GM23248 (cell line): Measurements from ENCODE around the gene CCDC121.

DNA sequence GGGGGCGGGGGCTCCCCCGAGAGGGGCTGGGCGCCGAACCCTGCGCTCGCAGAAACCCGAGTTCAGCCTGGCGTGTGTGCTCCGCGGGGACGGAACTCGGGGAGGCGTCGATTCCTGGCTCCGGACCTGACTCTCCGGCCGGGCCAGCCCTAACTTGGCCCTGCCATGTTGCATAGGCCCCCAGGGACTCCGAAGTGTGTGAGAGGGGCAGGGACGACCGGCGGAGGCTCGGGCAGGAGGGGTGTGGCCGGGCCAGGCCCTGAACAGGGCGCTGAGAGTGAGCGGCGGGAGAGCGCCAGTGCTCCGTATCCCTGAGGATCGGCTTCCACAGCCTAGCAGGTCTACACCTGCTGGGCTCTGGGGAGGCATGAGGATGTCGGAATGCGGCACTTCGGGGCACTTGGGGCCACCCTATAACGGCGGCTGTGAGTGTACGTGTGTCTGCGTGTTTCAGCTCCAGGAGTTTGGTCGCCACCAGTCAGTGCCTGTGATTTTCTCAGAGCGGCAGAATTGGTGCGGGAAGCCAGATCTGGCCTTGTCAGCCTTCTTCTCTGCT, 794 bp downstream of the KCNK3 start:
- RAMPAGE, long total RNA: no peak

DNA sequence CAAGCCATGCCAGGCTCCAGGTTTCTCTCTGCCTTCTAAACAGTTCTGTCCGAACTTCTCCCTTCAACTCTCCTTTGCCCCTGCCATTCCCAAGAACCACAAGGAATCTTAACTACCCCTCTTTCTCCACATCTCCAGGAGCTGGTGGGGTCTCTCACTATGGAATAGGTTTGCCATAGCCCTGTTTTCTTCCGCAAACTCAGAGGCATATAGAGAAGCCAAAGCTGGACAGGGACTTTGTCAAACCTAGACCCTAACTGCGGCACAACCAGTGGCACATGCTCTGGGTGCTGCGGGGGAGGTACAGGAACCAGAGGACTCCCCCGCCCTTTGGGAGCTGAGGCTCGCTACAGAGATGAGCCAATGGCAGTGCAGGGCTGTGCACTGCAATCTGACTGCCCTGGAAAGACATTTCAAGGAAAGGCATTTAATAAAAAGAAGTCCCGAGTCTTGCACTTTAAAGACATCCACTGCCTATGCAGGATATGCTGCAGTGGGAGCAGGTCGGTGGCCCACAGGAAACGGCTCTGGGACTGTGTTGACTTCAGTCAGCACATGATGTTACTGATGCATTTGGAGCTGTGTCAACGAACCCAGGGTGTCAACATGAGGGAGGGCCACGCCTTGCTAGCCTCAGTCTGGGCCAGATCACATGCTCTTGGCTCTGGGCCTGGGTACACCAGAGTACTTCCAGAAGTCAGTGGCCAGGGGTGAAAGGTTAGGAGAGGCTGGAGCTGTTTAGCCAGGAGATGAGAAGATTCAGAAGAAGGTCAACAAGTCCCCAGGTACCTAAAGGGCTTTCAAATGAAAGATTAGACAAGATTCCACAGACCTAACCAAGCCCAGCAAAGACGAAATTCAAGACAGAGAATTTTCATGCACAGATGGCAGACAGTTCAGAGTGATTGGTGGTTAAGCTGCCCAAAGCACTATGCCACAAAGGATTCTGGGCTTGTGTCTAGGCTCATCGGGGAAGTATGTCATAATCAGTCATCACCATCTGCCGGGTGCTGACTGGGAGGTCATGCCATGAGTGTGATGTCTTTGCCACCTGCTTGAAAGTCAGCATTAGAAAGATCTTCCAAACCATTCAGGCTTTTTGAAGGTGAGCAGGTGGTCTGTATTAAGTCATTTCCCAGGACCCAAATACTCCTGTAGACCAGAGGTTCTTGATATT, 8.3 kb downstream of the SLC35F6 start:
- RAMPAGE, long total RNA: no peak

GRCh38 chr2:26792604-26793379, 6.9 kb downstream of the CENPA start:
- RAMPAGE, long total RNA: no peak

DNA sequence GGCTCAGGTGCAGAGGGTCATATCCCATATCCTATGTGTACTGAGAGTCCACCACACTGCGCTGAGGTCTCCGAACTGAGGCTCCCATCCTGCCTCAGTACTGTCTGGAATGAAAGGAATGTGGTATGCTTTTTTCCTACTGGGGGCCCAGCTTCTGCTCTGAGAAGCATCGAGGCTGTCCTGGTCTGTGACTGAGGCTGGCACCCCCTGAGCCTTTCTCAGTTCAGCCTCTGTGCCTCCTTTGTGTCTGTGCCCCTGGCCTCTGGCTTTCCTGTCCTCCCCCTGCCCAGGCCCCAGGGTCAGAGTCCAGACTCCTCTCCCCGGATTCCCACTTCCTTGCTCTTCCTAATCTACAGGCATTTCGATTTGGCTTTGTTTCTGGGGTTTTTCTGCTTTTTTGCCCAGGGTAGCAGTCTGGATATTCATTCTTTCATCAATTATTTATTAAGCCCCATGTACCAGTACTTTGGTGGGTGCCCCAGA, 45.0 kb upstream of the MAPRE3 start:
- RAMPAGE, long total RNA: no peak

DNA sequence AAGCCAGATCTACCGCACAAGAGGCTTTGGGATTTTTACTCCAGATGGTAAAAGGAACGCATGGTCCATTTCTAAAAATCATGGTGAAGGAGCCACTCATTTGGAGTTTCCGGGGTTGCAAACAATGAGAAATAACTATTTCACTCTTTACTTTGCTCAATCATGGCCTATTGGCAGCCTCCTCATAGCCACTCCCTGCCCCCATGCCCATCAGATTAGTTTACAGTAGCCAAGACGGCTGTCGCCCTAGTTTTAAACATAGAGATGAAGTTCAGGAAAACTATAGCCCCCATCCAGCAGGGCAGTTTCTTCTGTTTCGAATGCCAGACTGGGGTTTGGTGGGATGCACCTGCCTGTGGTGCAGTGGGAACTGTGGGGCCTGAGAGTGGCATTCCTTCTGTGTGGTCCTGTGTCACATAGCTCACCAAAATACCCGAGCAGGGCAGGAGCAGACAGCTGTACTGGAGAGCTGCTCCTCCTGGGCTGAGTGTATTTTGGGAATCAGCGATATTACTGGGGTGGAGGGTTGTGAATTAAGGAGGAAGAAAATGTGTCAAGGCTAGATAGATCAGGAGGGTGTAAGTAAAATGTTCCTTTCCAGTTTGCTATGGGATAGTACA, 1.9 kb downstream of the MAPRE3 start:
- RAMPAGE, long total RNA: no peak

DNA sequence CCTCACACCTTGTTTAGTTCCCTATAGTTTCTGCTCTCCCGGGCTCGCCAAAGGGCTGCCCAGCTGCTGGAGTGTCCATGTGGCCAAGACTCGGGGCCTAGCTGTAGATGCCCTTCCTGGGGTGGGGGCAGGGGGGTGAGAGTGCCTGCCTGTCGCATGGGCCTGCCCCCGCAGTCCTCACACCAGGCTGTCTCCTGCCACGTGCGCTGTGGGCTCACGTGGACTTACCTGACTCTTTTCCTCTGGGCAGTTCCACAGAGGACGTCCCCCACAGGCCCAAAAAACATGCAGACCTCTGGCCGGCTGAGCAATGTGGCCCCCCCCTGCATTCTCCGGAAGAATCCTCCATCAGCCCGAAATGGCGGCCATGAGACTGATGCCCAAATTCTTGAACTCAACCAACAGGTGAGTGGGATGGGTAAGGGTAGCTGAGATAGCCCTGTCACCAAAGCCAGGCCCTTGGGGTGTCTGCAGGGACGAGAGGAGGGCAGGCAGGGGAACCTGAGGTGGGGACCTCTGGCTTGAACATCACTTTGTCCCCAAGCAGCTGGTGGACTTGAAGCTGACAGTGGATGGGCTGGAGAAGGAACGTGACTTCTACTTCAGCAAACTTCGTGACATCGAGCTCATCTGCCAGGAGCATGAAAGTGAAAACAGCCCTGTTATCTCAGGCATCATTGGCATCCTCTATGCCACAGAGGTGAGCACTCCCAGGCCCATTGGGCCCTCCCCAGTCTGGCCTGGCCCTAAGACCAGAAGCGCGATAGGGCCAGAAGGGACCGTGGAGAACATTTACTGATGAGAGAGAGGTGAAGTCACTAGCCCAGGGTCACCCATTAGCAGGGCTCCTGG, 7.2 kb upstream of the TMEM214 start:
- RAMPAGE, long total RNA: no peak

DNA sequence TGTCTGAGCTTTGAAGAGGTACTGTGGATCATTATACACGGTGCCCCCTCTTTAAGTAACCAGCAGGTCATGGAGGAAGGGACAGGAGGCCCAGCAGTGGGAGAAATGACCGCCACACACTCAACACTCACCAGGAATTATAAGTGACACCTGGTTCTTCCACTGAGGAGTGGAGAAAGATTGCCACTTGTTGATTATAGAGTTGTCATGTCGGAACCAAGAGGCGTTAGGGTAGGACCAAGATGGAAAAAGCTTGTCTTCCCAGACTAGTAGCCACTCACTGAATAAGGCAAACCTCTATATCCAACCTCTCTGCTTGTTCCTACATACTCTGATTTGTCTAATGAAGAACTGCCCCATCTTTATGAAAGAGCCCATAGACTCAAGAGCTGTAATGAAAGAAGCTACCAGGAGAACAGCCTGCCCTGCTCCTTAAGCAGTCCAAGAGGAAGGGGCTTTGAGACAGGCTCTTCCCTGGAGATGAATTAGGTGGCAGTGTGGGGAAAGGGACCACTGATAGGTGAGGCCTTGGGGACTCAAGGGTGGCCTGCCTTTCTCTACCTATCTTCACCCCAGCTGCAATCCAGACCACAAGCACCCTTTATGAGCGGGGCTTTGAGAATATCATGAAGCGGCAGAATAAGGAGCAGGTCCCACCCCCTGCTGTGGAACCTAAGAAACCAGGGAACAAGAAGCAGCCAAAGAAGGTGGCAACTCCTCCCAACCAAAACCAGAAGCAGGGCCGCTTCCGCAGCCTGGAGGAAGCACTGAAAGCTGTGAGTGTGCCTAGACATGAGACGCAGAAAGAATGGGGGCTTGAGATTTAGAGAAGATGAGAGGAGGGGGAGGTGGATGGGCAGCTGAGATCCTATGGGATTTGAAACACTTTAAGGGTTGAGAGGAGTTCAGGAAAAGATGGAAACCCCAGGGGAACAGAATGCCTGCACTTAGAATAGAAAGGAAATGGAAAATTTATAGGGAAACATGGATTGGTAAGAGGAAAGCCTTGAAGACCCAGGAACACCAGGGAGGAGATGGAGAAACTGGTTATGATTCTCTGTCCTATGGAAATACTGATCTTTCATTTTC, 1.1 kb downstream of the TMEM214 start:
- RAMPAGE, long total RNA: no peak

DNA sequence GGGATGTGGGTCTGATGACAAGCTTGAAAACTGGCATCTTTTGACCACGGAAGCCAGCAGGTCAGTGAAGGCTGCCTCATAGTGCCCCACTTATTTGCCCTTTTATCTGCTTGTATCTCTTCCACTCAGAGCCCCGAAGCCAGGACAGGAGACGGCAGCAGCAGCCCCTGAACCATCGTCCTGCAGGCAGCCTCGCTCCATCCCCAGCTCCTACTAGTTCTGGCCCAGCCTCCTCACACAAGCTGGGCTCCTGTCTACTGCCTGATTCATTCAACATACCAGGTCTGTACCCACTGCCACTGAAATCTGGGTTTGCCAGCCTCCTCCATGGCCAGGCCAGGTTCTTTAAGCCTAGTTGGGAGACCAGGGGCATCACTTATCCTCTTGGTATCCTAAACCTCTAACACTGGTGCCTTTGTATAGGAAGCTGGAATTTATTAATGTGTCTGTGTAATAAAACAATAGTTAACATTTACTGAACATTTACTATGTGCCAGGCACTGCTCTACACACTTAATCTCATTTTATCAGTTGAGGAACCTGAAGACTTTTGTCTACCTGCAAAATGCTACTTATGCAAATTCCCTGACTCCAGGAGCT, 4.0 kb downstream of the OST4 start:
- RAMPAGE, long total RNA: no peak

- RAMPAGE, long total RNA: no peak
Measured at GRCh38 chr2:27162226-27162737, 13.5 kb downstream of the TCF23 start.

- RAMPAGE, long total RNA: no peak
Measured at GRCh38 chr2:27198911-27199504, 12.8 kb upstream of the ATRAID start.

DNA sequence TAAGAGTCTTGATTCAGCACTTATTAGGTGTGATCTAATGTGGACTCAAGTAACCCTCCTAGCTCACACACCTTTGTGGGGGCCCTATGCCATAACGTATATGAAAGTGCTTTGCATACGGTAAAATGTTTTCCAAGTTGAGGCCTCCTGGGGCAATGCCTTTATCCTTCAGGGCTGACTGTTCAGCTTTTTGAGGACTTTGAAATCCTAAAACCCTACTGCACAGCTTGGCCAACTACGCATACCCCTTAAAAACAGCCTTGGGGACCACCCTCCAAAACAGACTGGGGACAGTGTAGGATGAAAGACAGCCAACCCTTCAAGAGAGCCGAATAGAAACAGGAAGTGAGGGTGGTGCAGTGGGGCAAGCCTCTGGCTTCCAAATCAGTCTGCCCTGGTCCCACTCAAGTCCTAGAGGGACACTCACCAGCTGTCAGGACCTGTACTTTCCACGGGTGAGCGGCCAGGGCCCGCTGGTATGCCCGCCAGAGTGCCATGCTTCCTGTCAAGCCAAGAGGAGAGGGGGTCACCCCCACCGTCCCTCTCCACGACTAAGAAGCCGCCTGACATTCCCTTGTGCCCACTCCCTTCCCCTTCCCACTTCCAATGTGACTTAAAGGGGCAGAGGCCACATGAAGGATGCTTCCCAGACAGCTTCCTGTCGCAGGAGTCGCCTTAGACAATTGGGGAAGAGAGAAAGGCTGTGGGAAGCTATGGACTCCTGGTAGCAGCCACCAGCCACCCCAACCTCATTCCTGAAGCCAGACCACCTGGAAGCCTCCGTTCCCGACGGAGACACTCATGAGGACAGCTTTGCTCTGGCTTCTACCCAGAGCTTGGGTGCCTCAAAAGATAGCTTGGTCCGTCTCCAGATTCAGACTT, 635 bp downstream of the MPV17 start:
- RAMPAGE, long total RNA: no peak

GRCh38 chr2:27442701-27443699, 819 bp downstream of the KRTCAP3 start:
- RAMPAGE, long total RNA: no peak

- RAMPAGE, long total RNA: no peak
Measured at GRCh38 chr2:27627802-27628327, 947 bp downstream of the CCDC121 start.

DNA sequence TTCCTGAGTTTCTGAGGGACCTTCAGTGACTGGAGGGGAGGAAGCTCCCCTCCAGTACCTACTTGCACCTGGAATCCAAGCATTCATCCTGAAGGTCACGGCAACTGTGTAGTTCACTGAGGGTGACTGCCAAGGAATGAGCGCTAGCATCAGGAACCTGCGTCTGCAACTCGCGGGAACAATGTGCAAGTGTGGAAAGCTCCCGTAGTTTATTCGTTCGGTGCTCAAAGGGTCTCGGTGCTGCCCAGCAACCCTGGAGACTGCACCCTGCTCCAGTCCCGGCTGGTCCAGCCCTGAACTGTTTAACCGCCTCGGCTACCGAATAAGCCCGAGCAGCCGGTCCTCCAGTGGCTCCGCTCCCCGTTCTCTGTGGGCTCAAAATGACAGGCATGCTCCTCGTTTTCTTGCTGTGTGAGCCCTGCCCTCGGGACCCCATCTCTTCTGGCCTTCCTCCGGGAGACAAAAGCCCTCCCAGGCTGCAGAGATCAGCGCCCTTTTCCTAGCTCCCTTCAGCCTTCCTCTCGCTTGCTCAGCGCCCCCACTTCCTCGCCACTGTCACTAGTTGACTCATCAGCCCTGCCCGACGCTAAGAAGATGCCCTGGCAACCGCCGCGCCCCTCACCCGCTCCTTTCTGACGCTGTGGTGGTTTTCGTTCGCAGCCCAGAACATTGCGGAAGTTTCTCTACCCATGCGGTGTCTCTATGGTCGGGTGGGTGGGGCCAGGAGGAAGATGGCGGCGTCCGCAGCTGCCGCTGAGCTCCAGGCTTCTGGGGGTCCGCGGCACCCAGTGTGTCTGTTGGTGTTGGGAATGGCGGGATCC, at the start of gene CCDC121:
Gene CCDC121 (minus strand): TSS at position 685 of the 821 bp plus-strand sequence.
- RAMPAGE, long total RNA: start-site peak on the minus strand centred at position 676 of the sequence, 41 bp wide, 13 and 10 reads in 2 replicates; start-site peak on the plus strand centred at position 718 of the sequence, 19 bp wide, 383 and 294 reads in 2 replicates

DNA sequence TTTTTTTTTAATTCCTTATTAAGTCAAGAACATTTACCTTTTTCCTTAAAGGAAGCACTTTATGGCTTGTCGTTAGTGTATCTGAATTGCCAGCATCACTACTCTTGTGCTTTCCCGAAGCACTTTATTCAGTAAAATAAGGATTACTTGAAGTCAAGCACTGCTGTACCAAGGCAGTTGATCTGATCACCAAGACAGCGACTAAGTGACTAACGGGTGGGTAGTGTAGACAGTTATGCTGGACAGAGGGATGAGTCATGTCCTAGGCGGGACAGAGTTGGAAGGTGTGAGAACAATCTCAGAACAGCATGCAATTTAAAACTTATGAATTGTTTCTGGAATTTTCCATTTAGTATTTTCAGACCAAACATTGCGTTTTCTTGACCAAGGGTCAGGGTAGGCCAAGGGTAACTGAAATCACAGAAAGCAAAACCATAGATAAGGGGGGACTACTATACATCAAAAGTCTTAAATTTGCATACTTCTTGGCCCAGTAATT, 13.4 kb downstream of the BABAM2 start:
- RAMPAGE, long total RNA: no peak

- RAMPAGE, long total RNA: no peak
Measured at GRCh38 chr2:28134161-28134766, 243.7 kb downstream of the BABAM2 start.

GRCh38 chr2:28175307-28176006, 217.2 kb upstream of the FOSL2 start:
- RAMPAGE, long total RNA: no peak

- RAMPAGE, long total RNA: no peak
Measured at GRCh38 chr2:28185138-28185622, 207.5 kb upstream of the FOSL2 start.

DNA sequence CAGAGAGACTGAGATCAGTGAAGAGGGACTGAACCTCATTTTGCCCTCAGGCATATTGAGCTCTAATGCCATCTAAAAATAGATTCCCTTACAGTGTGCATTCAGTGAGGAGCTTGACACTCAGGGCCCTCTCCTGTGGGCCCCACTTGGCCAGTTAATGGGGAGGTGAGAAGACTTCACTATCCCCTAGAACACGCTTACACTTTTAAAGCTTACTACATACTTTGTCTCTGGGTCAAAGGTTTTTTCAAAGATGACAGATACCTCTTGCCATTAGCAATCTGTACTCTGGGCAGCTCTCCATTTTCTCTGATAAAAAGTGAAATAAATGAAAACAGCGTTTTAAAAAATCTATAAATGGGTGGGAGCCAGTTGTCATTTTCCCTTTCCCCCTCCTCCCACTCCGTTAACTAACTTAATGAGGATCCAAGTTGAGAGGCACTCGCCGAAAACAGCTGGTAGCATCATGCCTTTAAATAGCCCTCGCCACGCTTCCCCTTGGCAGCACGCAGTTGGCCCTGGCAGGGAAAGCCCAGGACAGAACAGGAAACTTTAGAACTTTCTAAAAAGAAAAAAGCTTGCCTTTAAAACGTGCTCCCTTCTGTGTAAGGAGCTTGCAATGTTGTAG, 58.9 kb upstream of the FOSL2 start:
- RAMPAGE, long total RNA: no peak

GRCh38 chr2:28342180-28343429, 50.1 kb upstream of the FOSL2 start:
- RAMPAGE, long total RNA: no peak